T47D (cell line): ENCODE results near the genes SERPINB3 and SERPINB7.

DNA sequence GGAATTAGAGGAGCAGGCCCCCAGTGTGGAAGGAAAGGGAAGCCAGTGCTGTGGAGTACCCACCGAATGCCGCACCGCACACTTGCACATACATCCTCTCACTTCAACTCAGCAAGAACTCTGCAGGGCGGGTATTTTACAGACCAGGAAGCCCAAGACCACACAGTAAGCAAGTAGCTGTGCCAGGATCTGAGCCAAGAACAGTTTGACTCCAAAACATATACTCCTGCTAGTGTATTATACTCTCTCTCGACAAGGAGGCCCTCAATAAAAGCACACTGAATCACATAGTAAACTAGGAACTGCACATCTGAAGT, 69.7 kb downstream of the BCL2 start:
- RRBS: no CpG with 5 or more reads among the region's 5 CpGs

DNA sequence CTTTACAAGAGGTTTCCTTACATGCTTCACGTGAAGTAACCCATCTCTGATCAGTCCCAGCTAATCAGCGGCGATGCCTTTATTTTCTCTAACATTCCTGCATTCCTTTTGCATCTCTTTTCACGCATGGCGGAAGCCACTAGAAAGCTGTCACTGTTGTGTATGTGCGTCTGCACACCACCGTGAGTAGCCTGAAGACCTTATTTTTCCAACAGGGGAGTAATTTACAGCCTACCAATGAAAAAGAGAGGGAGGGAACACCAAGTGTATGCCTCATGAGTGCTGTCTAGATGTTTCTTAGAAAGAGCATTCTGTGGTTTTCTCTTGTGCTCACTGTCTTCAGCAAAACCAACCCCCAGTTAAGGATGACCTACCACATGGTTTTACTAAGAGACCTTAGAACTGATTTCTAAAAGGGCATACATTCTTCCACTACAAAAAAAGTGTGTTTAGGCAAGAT, 51.6 kb downstream of the BCL2 start:
- RRBS: no CpG with 5 or more reads among the region's 7 CpGs

- RRBS: no CpG with 5 or more reads among the region's 6 CpGs
Observed at GRCh38 chr18:63458016-63458339, 18.8 kb upstream of the SERPINB5 start.

DNA sequence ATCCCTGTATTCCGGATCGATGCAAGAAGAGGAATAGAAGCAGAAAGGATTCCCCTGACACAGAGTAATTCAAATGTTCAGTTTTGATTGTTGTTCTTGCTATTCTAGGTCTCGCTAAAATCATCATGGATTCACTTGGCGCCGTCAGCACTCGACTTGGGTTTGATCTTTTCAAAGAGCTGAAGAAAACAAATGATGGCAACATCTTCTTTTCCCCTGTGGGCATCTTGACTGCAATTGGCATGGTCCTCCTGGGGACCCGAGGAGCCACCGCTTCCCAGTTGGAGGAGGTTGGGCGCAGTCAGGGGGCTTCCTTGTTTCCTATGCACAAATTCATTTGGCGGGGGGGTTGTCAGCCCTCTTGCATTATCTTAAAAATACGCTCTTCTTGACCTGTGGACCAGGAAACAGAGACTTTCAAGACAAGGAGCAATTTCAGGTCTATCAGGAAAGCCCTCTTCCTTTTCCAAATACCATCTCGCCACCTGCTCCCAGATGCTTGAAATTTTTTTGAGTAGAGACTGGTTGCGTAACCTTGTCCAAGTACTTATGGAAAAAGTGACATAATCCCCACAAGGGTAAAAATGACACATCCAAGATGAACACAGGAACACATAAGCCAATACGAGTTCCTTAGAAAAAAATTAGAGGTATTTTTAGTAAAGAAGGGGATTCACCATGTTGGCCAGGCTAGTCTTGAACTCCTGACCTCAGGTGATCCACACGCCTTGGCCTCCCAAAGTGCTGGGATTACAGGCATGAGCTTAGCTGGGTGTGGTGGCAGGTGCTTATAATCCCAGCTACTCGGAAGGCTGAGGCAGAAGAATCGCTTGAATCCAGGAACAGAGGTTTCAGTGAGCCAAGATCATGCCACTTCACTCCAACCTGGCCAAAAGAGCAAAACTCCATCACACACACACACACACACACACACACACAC, 1.7 kb downstream of the SERPINB13 start:
- RRBS: 29% methylated on average over 1 of the region's 17 CpGs

GRCh38 chr18:63661731-63662055, at the start of gene SERPINB3:
SERPINB3 (minus strand) TSS chr18:63661893.
- RRBS: no CpG with 5 or more reads among the region's 2 CpGs

DNA sequence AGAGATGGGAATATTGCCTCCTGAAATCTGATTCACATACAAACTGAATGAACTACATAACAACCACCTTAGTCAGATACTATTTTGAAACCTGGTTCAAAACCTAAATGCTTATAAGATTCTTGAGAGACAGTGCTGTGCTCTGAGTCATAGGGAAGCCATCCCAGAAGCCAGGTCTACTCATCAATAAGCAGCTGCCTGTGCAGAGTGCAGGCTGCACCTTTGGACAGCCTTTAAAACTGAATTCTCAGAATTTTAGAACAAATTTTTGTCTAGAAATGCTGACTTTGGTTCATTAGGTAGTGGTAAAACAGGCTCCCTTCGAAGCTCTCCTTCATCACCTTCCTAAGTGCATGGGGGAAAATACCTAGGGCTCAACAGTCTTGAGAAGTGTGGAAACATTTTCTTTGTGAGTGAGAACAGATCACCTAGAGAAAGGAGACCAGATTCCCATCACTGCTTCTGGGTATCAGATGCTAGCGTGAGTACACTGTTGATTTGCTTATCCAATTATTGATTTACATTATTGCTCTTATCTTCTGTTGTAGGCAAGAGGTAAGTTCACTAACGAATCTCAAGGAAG, at the start of gene SERPINB7:
SERPINB7 (plus strand) TSS at position 183 of the 583 bp plus-strand sequence.
- RRBS: no CpG with 5 or more reads among the region's 3 CpGs

GRCh38 chr18:65375231-65375678, 375.6 kb upstream of the CDH7 start:
- RRBS: no CpG with 5 or more reads among the region's 4 CpGs

- RRBS: no CpG with 5 or more reads among the region's 2 CpGs
Observed at GRCh38 chr18:66599351-66599836, 4.5 kb downstream of the CDH19 start.

DNA sequence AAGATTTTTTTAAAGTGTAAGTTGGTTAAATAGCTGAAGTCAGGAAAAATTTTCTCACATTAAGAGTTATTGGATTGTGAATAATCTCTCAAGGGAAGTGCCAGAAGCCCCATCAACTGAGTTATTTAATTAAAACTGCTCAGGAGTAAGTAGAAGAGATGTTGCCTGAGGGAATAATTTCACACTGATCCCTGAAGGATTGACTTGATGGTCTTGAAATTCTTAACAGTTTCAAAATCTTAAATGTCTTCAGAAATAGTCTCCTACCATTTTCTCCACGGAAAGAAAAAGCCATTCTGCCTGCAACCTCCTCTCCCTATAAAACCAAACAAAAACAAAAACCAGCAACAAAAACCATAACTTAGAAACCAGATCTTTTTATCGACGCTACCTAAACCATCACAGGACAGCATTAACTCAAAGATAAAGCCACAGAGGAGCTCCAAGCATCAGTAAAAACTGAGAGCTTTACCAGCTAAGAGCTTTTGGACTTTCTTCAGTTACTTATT, 13.0 kb downstream of the CD226 start:
- RRBS: no CpG with 5 or more reads among the region's 3 CpGs

DNA sequence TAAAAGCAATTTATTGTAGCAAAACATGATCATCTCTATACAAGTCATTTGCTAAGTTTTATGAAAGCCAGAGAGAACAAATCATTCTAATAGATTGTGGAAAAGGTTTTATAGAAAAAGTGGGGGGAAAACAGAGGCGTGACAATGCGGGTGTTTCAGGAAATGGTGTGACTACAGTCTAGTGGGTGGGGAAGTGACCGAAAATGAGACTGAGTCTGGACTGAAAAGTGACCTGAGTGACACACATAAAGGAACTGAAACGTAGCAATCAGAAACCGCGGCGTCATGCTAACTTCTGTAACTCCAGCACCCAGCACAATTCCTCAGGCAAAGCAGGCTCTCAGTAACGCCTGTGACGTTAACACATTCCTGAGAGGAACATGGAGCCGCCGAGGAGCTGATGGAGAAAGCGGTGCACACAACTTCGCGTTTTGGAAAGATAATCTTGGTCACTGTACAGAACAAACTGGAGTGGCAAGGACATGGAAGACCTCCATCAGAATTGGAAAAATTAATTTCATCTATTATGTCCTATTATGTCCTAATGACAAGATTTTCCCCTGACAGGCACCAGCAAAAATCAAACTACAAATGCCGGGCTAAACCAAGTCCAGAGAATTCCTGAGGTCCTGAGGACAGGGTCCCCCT, 1.3 kb upstream of the CD226 start:
- RRBS: no CpG with 5 or more reads among the region's 15 CpGs

DNA sequence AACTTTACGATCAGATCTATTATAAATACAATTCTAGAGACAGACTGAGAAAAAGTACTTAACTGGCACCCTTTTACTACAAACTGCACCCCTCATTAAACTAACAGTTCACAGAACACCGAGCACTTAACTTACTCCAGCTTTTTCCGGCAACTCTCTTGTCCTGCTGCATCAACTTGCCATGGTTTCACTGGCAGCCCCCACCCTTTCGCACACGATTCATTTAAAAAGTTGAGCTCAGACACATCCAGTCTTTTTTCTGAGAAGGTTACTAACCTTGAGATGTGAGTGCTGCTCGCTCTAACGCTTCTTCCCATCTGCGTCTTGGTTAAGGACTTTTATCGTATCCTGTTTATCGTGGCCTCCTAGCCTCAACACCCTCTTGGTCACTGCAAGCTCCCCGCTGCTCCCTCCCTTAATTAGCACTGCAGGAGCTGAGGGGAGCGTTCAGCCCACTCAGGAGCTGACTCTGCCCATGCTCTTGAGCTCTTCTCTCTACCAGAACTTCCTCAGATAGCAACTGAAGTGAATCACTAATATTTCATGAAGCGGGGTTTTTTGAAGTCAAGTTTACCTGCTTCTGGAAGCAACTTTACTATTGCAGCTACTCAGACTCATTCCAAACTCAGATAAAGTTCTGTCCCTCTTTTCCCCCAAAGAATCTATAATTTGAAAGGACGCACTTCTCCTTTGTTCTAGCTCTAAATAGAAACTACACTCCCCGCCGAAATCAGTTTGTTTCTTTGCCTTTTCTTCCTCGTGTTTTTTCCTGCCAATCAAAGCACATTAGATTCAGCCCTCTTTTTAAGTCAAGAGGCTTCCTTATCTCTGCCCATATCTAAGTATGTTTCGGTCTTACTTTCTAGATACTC, 9.0 kb upstream of the CD226 start:
- RRBS: 69% methylated on average over 2 of the region's 18 CpGs

DNA sequence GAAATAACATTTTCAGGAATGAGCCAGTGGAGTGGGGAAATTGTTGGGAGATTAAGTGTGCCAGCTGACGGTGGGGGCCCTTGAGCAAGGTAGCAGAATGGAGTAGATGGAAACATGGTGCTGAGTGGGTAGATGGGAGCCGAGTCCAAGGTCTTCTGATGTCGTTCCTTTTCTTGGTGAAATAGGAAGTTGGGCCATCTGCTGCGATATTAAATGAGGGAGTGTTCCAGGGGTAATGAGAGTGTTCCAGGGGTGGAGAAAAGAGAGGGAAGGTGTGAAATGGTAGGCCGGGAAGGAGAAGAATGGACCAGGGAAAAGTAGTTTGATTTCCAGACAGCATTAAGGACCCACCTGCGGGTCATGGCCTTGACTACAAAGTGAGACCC, 13.2 kb downstream of the SOCS6 start:
- RRBS: no CpG with 5 or more reads among the region's 6 CpGs

- RRBS: no CpG with 5 or more reads among the region's 13 CpGs
Observed at GRCh38 chr18:70378306-70378909, 89.6 kb downstream of the SOCS6 start.

DNA sequence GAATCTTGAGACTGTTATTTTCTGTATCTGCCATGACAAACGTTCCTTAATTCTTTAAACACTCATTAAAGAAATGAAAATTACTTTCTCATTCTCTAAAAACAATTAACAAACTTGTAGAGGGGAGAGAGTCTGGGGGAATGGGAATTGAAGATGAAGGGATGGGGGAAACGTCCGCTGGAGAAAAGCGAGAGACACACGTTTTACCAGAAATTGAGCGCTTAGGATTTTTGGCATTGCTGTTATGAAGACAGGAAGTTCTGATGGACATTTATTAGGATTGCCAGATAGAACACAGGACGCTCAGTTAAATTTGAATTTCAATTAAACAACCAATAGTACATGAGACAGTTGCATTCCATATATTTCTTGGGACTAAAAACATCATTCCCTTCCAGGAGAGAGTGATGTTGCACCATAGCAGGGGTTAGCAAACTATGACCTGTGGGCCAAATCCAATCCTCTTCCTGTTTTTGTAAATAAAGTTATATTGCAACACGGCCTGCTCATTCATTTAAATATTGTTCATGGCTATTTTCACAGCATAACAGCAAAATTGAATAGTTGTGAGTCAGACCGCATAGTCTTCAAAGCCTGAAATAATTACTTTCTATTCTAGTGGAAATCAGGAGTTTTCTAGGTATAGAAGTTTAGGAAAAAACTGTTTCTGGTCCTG, 131.2 kb downstream of the SOCS6 start:
- RRBS: no CpG with 5 or more reads among the region's 9 CpGs

GRCh38 chr18:70672187-70672440, 383.3 kb downstream of the SOCS6 start:
- RRBS: no CpG with 5 or more reads among the region's 4 CpGs

DNA sequence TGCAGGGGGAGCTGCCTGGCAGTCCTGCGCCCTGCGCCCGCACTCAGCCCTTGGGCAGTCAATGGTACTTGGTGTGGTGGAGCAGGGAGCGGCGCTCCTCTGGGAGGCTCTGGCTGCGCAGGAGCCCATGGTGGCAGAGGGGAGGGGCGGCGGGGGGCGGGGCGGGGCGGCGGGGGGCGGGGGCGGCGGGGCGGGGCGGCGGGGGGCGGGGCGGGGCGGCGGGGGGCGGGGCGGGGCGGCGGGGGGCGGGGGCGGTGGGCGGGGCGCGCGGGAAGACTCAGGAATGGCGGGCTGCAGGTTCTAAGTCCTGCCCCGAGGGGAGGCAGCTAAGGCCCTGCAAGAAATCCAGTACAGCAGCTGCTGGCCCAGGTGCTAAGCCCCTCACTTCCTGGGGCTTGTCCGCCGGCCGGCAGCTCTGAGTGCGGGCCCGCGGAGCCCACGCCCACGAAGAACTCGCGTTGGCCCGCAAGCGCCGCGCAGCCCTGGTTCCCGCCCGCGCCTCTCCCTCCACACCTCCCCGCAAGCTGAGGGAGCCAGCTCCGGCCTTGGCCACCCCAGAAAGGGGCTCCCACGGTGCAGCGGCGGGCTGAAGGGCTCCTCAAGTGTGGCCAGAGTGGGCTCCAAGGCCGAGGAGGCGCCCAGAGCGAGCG, 923.6 kb downstream of the SOCS6 start:
- RRBS: no CpG with 5 or more reads among the region's 60 CpGs

DNA sequence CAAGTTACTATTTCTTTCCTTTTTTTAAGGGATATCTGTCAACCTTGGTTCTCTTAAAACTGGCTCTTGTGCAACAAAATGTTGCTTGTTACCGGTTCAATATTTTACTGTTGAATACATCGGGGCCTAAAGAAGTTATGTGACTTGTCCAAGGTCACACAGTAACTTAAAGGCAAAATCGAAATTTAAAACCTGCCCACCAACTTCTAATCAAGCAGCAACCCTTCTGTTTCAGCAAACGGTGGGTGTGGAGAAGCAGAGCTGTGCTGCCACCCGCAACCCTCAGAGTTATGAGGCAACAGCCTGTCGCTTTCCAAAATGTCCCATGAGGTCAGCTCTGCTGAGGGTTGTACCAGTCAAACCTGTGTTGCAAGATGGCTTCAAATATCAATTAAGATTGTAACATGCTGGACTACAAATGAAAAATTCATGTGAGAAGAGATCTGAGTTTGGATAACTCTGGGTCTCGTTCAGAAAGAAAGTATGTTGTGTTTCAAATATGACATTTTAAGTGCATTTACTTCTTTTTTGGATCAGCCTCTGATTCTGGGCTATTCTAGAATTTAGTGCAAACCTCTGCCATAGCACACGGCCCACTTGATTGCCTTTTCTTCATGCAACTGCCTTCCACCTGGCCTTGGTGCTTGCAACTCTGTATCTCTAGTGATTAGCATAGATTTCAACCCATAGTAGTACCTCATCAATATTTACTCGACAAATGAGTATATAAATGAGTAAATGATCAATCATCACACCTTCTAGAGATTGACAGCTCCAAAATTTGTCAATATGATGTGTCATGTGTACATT, 69.2 kb downstream of the TIMM21 start:
- RRBS: no CpG with 5 or more reads among the region's 9 CpGs